SUDHL5 (cell line): Measurements from ENCODE around the genes CCPG1 and MNS1.

GRCh38 chr15:55407803-55408811, at the start of gene CCPG1:
Gene CCPG1, minus strand, starts transcription at chr15:55408359.
- PRO-cap, result bidirectional peak, plus-strand start at chr15:55407885, minus-strand start at chr15:55407726; bidirectional peak, plus-strand start at chr15:55408101, minus-strand start at chr15:55407957; bidirectional peak, plus-strand start at chr15:55408421, minus-strand start at chr15:55408139

GRCh38 chr15:55457435-55458060, 49.3 kb downstream of the PIERCE2 start:
- PRO-cap, result no peak

DNA sequence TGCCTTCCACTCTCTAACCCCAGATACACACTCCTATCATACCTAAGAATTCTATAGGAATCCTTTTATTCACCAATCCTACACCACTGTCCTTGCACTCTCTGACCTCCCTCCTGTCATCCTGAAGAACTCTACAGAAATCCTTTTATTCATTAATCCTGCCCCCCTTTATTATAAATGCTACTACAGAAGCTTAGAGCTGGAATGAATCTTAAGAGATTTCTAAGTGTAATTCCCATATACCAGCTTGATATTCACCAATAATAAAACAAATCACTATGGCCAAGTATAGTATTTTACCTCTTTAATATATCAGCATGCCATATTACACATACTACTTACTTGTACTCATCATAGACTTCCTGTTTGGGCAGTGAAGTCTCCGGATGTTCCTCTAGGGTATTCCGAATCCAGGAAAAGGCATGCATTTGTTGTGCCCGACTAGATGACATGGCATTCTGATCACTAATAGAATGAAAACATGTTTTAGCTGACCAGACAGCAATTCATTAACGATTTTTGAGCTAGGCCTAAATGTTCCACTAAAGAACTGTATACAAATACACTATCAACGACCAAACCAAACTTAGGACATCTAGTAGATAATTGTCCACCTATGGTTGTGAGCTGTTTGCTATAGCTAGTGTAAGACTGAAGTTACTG, 101.1 kb downstream of the RFX7 start:
- PRO-cap, result no peak

- PRO-cap, result no peak
Observed at GRCh38 chr15:56176854-56177403, 66.8 kb downstream of the RFX7 start.

- PRO-cap, result no peak
Observed at GRCh38 chr15:56444209-56444717, 20.7 kb downstream of the MNS1 start.

GRCh38 chr15:56464685-56465936, at the start of gene MNS1:
Gene MNS1, minus strand, starts transcription at chr15:56465137.
- PRO-cap, result unidirectional peak, minus-strand start at chr15:56464848; bidirectional peak, plus-strand start at chr15:56465277, minus-strand start at chr15:56465041

GRCh38 chr15:56886583-56886865, 31.9 kb upstream of the TCF12 start:
- PRO-cap, result no peak

- PRO-cap, result bidirectional peak, plus-strand start at chr15:56887413, minus-strand start at chr15:56887165; unidirectional peak, plus-strand start at chr15:56887684
Observed at GRCh38 chr15:56886866-56887999, 31.2 kb upstream of the TCF12 start.

GRCh38 chr15:56919376-56919531, 810 bp downstream of the TCF12 start:
- PRO-cap, result bidirectional peak, plus-strand start at chr15:56919445, minus-strand start at chr15:56919467

DNA sequence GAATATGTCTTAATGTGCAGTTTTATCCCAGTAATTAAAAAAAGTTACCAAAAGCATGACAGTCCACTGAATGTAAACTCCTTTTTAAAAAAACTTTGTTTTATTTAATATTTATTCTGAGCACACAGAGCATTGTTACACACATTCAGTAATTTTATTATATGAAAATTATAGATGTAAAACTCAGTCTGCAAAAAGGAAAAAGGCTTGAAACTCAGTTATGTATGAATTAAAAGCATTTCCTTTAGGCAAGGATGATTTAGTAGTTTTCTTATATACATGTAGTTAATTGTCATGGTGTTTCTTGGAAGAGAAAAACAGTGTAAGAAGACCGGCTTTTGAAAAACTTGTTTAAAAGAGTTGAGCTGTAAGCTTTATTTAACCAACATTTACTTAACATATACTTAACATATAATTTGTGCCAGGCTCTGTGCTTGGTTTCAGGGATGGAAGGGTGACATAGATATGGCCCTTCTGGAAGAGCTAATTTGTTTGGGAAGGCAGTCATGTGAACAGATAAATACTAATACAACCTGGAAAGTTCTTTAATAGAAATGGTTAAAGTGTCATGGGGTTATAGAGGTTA, 30.9 kb downstream of the TCF12 start:
- PRO-cap, result no peak

GRCh38 chr15:57114069-57114549, 195.7 kb downstream of the TCF12 start:
- PRO-cap, result no peak

GRCh38 chr15:57143214-57143945, 224.9 kb downstream of the TCF12 start:
- PRO-cap, result no peak

DNA sequence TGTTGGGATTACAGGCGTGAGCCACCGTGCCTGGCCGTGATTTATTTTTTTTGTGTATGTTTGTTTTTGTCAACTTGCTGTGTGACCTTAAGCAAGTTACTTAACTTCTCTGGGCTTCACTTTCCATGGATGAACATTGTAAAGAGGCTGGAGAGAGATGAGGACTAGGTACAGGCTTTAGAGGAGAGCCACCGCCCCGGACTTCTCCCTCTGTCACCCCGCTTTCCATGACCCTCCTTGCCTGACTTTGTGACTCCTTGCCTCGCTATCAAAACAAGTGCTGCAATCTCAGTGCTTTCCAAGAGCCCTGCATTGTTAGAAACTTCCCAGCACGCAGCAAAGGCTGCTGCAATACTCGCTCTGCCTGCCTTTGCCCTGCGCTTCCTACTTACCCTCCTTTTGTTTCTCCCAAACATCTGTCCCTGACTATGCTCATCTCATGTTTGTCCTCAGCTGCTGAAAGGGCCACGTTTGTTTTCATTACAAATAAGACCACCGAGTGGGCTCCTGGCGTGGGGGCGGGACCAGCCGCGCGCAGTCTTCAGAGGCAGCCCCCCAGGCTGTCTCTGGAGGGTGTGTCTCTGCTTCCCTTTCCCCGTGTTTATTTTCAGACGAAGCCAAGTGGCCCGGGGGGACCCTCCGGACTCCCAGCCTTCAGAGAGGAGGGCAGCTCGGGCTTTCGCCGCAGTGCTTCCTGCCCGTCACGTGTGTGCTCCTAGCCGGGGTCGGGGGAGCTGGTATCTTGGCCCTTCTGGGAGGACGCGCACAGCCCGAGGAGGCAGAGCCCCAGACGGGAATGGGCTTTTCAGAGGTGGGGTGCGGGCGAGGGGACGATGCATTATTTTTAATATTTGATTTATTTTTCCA, 70.2 kb upstream of the CGNL1 start:
- PRO-cap, result no peak

- PRO-cap, result no peak
Observed at GRCh38 chr15:57461628-57462133, 85.4 kb downstream of the CGNL1 start.

GRCh38 chr15:57501825-57502553, 89.7 kb upstream of the MYZAP start:
- PRO-cap, result no peak

DNA sequence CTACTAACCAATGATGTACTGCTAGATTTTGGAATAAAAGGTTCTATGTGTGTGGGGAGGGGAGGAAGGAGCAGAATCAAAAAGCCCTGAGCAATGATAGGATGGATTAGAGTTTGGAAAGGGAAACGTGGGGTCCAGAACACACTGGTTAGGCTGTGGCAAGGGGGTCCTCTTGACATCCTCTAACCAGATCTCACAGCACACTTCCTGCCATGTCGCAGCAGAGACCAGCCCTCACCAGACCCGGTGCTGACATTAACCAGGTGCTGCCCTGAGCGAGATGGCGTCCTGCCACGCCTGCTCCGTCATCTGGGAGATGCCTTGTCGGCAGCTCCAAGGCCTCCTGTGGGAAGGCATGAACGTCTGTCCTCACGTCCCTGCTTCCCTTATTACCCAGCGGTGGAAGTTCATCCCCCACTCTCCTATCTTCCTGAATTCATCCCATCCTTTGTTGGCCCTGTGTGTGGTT, 29.5 kb upstream of the MYZAP start:
- PRO-cap, result no peak

DNA sequence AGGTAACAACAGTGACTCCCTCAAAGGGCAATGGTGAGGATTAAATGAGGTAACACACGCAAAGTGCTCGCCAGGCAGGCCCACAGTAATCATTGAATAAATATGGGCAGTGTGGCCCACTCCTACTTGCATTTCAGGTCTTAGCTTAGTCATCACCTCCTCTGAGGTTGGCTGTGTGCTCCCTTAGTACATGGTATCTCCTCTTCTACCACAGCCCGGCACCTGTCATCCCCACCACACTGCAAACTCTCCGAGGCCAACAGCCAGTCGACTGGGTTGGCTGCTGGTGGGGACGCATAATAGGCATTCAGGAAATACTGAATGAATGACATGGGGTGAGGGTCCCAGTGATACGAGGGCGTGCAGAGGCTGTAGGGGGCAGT, 457 bp upstream of the MYZAP start:
- PRO-cap, result no peak

DNA sequence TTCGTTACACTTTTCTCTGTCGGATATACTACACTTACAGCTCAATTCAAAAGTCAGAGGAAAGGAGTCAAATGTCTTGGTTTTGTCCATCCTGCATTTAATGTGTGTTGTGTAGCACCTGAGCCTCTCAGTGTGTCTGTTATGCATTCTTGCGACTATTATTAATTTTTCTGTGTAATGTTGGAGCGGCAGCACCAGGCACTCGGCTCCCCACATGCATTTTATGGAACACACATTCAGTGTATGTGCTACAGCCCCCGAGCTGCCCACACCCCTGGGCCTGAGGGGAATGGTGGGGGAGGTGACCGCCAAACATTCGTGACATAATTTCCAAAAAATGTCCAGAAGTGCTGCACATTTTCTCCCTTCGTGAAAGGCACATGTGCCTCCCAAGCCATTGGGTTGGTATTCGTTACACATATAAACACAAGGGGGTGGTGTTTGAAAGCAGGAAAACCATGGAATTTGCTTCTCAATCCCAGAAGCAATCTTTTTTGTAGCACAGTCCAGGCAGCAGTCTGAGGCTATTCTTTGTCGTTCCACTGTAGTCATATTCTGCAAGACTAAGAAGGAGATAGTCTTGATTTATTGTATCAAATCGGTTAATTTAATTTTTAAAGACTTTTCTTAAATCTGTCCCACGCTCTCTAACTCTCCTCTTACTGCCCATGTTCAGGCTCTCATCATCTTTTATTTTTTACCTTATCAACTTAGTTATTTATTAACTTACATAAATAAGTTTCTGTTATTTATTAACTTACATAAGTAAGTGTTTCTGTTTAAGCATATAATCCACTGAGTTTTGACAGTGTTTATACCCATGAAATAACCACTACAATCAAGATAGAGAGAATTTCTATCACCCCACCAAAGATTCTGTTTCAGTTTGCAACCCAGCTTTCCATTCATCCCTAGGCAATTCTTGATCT, 39.2 kb upstream of the POLR2M start:
- PRO-cap, result no peak

GRCh38 chr15:57783805-57784776, 77.6 kb downstream of the POLR2M start:
- PRO-cap, result no peak

- PRO-cap, result no peak
Observed at GRCh38 chr15:57953976-57955056, 111.2 kb downstream of the ALDH1A2 start.